NT2/D1 (cell line): ENCODE measurements around a stretch of chr11.

- RRBS, 2 experiments, result no CpG with 5 or more reads among the region's 20 CpGs
Observed at GRCh38 chr11:131656365-131657380, 286.3 kb downstream of the NTM start.

DNA sequence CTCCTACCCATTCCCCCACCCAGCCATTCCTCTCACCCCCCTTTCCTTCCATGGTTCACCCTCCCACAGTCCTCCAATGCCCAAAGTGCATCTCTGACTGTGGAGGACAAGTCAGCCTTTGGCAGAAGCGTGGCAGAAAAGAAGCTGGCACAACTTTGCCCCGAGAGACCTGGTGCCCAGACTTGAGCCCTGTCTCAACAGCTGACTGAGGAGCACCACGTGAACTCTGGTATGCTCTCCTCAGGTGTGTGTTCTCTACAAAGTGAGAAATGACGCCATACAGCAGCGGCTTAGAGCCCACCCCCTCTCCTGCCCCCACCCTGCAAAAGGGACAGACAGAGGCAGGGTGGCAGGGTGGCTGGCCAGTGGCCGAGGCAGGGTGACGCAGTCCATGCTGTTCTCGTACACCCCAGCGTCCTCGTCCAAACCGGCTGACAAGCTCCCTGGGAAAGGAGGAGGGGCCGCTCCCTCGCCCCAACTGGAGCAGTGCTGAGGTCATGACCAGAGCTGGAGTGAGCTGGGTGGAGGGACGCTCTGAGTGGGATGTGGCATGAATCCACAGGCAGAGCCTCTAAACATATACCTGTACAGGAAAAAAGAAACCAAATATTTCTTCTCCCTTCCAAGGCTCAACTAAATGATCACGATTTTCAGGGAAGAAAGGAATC lies 30.2 kb downstream of the OPCML start:
- RRBS, 2 experiments, result no CpG with 5 or more reads among the region's 15 CpGs

DNA sequence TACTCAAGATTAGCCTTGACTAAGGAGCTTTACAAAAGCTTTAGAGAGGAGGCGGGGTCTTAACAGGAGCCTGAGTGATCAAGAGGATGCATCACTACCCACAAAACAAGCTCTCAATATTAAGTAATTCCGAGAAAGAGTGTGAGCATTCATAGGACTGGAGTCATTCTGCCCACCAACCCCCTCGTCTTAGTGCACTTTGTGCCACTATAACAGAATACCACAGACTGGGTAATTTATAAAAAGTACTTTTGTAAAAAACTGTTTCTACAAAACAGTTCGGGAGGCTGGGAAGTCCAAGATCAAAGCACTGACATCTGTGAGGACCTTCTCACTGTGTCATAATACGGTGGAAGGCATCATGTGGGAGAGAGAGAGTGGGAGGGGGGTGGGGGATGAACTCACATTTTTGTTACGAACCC lies 102.8 kb downstream of the SPATA19 start:
- RRBS, 2 experiments, result no CpG with 5 or more reads among the region's 6 CpGs

- RRBS, 2 experiments, result no CpG with 5 or more reads among the region's 7 CpGs
Observed at GRCh38 chr11:133928512-133928969, 28.2 kb downstream of the IGSF9B start.

- RRBS, 2 experiments, result no CpG with 5 or more reads among the region's 10 CpGs
Observed at GRCh38 chr11:134102402-134103119, 33.7 kb downstream of the JAM3 start.

GRCh38 chr11:134480117-134480948 lies 68.3 kb upstream of the B3GAT1 start:
- RRBS, 2 experiments, result no CpG with 5 or more reads among the region's 7 CpGs